Temporal lobe (tissue), 2 donors: ENCODE data around the gene IAH1.

- RAMPAGE, long total RNA: no peak
Measured at GRCh38 chr2:8581086-8581977, 100.5 kb upstream of the ID2 start.

DNA sequence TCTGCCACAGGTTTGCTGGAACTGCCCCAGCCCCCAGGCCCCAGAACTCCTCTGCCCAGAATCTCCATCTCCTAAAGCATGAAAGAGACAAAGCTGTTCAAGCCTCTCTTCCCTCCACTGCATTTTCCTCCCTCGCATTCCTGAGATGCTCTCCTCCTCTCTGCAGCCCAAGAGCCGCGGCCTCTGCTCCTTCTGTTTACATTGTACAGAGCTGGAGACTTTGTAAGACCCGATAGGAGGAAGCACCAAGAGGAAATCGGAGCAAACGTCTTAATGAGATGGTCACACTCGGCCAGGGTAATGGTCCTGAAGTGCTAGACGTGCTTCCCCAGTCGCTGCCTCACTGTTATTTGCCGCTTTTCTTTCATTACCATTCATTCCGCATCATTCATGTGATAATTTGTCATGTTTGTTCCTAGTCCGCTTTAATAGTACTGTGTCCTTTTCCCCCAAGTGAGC is 45.1 kb upstream of the ID2 start:
- RAMPAGE, long total RNA: no peak

GRCh38 chr2:8682576-8682677 is 571 bp downstream of the ID2 start:
- RAMPAGE, long total RNA: no peak

GRCh38 chr2:8730474-8731162 is 48.8 kb downstream of the ID2 start:
- RAMPAGE, long total RNA: no peak

DNA sequence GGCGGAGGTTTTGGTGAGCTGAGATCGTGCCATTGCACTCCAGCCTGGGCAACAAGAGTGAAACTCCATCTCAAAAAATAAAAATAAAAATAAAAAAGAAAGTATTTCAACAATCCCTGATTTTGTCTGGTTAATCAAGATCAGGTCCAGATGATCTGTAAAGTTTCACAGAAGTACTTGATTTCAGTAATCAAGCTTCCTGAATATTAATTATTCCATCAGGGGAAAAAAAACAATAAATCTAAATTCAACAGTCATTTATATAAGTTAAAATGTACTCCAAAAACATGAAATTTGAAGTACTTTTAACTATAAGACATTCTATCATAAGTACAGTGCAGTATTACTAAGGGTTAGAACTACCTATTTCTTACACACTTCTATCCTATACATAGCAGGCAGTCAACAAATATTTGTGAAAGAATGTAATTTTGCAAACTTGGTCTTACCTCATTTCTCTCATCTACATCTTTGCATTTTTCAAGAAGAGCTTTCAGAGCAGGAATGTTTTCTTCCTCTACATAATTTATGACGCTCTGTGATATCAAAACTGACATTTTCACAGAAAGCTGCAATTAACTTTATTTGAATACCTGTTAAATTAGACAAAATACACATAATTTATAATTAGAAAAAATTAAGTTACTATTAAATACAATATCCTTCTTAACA is 10.7 kb downstream of the KIDINS220 start:
- RAMPAGE, long total RNA: no peak

DNA sequence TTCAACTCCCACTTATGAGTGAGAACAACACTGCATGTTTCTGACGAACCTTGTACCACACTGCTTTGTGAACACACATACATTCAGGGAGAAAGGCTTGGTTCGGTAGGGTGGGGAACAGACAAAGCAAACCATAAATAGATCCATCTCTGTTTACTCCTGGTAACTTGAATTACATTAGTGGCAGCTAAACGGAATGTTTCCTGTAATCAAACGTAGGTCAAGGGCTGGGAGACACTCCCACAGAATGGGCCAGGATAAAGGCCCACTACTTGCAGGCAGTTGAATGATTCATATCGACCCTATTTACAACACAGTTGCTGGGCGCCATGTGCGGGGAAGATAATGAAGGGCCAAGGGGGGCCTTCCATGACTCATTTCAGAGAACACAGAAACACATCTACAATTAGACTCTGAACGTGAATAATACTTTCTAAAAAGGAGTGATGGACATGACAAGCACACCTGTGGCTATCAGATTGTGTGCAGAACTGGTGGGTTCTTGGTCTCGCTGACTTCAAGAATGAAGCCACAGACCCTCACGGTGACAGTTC is 56.8 kb upstream of the KIDINS220 start:
- RAMPAGE, long total RNA: no peak

- RAMPAGE, long total RNA: no peak
Measured at GRCh38 chr2:8897012-8897956, 59.9 kb upstream of the KIDINS220 start.

GRCh38 chr2:8954069-8954610 is 49.3 kb downstream of the MBOAT2 start:
- RAMPAGE, long total RNA: no peak

- RAMPAGE, long total RNA: no peak
Measured at GRCh38 chr2:9103633-9104240, 100.3 kb upstream of the MBOAT2 start.

DNA sequence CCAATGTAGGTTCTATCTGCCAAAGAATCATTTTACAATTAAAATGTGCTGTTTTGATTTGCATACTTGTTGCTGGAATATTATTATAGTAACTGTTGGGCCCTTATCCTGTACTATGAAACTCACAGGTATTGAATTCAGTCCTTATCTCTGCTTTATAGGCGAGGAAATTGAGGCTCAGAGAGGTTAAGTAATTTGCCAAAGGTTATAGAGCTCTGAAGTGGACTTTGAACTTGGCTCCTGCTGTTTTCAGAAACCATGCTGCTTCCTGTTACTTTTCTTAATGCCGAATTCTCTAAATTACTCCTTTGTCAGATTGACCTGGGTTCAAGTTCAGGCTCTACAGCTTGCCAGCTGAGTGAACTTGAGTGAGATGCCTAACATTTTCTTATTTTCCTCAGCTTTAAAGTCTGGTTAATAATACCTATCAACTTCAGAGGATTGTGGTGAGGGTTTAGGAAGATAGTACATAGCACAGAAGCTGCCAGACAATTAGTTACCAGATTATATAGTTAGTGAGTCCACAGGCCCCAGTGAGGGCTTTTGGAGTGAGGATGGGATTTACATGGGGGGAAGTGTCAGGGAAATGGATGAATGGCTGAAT is 3.4 kb downstream of the ASAP2 start:
- RAMPAGE, long total RNA: no peak

GRCh38 chr2:9212656-9213387 is 6.2 kb downstream of the ASAP2 start:
- RAMPAGE, long total RNA: no peak

- RAMPAGE, long total RNA: no peak
Measured at GRCh38 chr2:9298211-9299077, 91.8 kb downstream of the ASAP2 start.

GRCh38 chr2:9315288-9315981 is 107.9 kb downstream of the ITGB1BP1 start:
- RAMPAGE, long total RNA: no peak

GRCh38 chr2:9474316-9474662 is at the start of gene IAH1:
Gene IAH1 (plus strand): TSS chr2:9474551.
- RAMPAGE, long total RNA: start-site peak on the plus strand at chr2:9474529-9474569, 1,300 and 673 reads in 2 replicates

DNA sequence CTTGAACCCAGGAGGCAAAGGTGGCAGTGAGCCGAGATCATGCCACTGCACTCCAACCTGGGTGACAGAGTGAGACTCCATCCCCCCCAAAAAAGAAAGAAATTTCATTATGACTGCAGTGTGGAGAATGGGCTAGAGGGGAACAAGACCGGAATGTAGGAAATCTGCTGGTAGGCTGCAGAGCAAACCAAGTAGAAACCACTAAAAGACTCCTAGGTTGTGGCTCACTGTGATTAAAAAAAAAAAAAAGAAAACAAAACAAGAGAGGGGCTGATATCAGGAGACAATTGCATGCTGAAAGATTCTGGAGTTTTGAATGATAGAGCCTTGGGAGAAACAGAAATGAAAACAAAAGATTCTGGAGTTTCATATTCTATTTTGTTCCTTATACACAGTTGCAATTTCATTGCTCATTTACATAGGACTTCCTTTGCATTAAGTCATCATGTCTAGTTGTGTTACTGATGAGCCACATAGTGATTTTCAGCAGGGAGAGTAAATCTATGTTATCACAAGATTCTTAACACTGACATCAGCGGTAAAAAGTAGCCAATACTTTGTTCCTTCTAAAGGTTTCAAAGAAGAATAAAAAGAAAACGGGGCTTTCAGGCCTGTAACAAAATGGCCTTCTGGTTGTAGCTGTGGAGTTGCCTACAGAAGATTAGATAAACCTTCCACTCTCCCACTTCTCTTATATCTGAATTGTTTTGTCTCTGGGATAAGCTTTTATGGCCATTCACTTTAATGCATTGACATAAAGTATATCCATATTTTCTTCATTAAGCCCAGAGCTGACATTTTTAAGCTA is 7.2 kb downstream of the ADAM17 start:
- RAMPAGE, long total RNA: no peak

DNA sequence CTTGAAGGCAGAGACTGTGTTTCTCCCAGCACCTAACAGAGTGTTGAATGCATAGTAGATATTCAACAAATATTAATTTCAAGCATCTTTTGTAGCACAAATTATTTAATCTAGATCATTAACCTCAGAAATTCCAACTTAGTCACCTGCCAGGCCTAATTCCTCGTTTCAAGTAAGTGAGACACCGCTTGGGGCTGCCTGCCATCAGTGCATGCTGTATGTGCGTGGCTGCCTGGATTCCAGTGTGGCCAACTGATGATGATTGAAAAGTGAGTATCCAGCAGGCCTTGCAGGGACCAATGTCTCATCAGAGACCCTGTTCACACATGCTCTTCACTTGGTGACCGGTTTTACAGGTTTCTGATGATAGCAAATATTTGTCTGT is 13.6 kb upstream of the YWHAQ start:
- RAMPAGE, long total RNA: no peak

DNA sequence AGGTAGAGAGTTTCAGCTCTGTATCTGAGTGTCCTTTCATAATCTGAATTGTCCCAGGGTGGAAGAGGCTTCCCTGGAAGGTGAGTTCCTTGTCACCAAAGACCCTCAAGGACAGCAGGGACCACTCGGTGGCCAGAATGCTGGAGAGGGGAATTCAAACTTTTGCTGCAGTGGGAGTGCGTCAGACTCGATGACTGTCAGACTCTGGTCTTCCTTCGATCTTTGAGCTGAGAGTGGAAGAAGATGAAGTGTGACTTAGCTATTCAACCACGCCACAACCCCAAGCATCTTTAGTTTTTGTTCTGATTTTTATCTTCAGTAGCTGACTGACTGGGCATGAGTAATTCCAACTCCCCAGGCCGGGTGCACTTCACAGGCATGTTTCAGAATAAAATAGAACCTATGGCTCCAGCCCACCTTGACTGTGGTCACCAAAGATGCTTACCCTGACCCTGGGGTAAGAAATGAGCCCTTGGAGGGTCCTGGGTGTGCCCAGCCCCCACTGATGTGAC is 24.6 kb upstream of the YWHAQ start:
- RAMPAGE, long total RNA: no peak

DNA sequence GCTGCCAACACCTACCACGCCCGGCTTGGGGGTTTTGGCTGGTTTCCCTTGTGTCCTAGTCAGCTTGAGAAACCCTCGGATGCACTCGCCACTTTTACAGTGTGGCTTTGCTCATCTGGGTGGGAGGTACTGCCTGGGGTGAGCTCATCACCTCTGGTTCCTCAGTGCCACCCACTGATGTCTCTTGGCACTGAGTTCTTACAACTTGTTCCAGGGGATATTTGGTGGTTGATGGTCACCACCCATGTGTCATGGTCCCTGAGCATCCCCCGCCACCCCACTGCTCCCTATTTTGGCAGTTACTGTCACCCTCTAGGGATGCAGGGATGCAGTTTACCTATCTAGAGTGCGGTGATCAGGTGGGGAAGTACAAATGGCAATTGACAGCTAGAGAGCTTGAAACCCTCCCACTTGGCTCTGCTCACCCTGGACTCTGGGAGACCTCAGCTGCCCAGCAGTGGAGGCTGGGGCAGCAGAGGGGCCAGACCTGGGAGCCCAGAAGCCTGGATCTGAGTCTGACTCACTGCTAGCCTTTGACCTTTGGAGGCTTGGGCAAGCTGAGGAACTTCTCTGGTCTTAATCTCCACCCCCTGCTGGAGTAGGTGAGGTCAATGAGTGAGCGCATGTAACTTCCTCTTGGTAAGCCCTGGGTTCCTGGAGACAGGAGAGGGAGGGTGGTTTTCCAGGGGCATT is 72.7 kb upstream of the YWHAQ start:
- RAMPAGE, long total RNA: no peak

DNA sequence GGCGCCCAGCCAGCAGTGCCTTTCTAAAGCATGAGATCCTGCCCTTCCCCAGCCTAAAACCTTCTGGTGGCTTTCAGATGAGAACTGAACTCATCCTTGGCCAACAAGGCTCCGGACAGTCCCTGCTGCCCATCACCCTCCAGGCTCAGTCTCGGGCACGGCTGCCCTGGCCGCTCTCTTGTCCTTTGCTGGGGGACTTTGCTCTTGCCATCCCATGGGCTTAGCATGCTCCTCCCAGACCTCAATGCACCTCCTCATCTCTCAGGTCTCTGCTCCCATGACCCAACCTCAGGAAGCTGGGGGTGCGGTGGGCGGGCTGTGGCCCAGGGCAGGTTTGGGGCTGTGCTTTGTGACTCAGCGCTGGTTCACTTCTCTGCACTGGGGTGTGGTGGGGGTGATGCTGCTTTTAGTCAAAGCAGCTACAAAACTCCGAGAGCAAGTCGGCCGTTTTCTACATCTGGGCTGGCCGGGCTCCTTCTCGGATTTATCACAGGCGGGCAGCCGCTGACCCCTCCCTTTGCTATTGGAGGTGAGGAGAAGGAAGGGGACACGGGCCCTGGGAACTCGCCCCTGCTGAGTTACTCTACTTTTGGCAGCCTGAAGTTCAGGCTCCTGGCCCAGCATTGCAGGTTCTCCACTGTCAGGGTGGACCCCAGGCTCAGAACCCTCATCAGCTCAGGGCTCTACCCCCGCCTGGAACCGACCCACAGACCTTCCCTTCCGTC is 90.7 kb upstream of the TAF1B start:
- RAMPAGE, long total RNA: no peak

GRCh38 chr2:9774176-9774784 is 69.0 kb upstream of the TAF1B start:
- RAMPAGE, long total RNA: no peak